ENCODE data around the gene PTGFRN.

DNA sequence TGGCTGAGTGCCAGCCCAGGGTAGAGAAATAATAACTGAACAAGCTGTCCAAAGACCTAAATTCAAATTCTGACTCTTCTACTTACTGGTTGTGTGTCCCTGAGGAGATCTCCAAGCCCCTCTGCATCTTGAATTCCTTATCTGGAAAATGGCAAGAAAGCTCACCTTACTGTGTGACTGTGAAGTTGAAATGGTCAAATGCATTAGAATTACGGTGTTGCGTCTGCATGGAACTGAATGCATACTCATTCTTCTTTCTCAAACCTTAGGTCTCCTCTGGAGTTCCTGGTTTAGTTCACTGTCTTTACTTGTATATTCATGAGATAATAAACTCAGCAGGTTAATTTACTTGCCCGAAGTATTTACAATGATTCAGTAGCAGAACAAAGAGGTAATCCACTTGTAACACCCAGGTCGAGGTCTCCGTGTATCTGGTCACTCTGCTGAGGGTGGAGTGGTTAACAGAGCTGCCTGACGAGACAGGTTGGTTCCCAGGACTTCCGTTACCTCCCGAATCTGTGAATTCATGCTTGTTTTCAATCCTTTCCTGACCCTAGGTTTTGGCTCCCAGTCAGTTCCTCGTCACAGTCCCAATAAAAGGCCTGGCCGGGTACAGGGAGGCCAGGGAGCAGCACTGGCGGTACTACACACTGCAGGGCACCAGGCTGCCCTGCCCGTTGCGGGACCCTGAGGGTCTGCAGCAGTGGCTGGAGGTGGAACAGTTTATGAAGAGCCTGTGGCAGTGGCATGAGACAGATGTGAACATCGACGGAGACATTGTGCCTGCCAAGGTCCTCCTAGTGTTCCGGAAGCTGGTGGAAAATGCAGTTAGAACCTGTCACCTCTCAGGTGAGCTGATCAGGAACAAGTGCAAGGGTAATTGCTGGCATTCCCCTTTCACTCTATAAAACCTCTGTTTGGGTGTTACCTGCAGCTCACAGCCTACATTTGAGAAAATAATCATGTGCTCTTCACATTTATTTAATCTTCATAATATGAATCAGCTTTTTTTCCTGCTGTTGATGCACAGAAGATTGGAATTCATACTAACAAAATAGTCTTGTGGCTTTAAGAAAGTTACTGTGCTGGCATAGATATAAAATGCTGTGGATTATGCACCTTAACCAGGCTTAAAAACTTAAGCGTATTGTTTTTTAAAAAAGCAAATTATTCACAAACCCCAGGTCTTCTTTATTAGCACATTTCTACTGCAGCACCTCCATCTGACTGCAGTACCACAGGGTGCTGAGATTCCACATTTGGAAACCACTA, 12.7 kb downstream of the MAB21L3 start:
- PRO-cap, 5 experiments, result peak in 4 of 5 experiments; most common plus-strand start position 624 of the sequence (in 4); most common minus-strand start position 509 of the sequence (in 4)
- RAMPAGE, long total RNA, 2 experiments, result no peak in any of the 2 experiments
- RRBS, result no CpG with 5 or more reads among the region's 17 CpGs

GRCh38 chr1:116167625-116168295, 56.6 kb downstream of the MAB21L3 start:
- PRO-cap, 5 experiments, result no peak in any of the 5 experiments
- RAMPAGE, long total RNA, 2 experiments, result no peak in any of the 2 experiments
- RRBS, result 69% methylated on average over 8 of the region's 36 CpGs

DNA sequence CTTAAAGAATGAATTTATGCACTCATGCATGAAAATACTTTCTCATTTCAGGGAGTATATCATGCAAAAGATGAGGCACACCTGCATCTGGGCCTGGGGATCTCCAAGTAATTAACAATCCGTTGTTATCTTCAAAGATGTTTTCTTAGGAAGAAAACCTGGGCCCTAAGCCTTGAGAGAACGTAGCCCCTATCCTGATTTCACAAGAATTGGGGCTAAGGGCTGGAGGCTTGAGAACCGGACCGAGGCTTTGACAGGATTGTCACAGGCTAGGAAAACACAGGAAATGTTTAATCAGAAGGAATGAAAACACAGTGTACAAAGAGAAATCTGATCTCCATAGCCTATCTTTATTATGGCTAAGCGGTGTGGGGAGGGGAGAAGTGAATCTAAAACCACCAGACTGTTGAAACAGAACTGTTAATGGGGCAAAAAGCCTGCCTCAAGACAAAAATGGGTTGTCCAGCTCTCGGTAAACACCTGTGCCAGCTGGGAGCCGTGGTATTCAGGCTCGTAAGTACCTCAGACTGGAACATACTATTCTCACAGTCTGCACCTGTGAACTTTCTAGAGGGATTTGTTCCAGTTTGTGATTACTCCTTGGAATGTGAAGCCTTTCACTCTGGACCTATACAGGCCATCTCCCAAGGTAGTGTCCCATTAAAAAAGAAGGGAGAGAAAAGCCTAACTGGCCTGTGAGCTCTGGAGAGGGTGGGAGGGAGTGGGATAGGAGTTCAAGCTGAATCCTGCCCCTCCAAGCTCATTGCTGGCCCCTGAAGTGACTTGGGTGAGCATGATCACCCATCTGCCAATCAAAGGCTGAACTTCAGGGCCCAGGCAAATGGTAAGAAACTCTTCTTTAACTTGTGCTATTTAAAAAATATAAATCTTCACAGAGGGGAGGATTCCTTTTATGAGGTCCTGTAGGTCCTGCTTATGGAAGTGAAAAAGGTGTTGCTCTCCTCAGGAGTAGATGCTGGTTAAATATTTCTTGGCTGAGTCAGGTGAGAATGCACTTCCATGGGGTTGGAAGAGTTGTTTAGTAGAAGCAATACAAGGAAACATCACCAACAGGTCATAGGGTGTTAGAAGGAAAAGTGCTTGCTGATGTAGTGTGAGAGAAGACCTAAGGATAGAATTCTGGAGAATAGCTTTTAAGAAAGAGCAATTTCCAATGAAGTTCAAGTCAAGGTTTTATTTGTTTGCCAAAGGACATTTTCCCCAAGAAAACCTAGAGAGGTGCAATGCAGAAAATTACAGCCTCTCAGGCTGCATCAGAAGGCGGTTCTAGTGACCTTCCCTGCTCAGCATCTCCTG, 42.5 kb upstream of the ATP1A1 start:
- PRO-cap, 5 experiments, result no peak in any of the 5 experiments
- RAMPAGE, long total RNA, 2 experiments, result no peak in any of the 2 experiments
- RRBS, result no CpG with 5 or more reads among the region's 9 CpGs

DNA sequence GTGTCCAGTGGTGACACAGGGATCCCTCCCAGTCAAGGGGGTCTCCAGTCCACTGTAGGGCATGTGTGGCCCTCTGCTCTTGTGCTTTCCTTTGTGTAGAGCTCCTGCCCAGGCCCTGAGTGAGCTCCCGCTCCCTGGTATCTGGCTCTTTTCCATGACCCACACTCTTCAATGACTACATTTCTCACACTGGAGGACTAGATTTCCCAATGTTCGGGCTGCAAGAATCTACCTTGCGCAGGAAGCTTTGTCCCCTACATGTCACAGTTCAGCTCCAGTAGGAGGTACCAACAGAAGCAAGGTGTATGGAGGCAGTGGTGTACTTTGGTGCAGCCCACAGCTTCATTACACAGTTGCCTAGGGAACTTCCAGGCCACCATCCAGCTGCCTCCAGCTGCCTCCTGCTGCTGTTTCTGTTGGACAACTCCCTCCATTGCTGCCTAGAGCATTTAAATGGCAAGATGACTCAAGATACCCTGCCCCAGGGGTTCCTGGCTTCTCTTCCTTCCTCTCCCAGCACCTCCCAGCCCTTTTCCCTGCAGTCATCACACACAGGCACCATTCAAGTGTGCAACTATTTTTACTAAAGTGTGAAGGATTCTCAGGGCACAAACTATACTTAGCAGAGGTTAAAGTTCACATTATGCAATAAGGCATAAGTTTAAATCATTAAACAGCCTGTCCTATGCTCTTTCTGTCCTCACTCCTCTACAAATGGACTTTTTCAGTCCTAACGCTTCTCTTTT, 39.0 kb upstream of the ATP1A1 start:
- PRO-cap, 5 experiments, result no peak in any of the 5 experiments
- RAMPAGE, long total RNA, 2 experiments, result no peak in any of the 2 experiments
- RRBS, result no CpG with 5 or more reads among the region's 4 CpGs

DNA sequence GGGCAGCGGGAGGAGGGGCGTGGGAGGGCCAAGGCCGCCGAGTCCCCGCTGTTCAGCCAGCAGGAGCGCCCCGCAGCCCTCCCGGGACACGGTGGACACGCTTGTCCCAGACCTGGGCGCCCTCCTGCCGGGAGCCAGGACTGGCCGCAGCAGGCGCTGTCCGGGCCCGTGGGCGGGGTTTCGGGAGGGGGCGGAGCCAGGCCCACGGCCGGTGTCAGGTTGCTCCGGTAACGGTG, 188 bp upstream of the ATP1A1 start:
- PRO-cap, 5 experiments, result peak in 5 of 5 experiments; most common minus-strand start position 126 of the sequence (in 5)
- RAMPAGE, long total RNA, 2 experiments, result no peak in any of the 2 experiments
- RRBS, result 2% methylated on average over 12 of the region's 23 CpGs

DNA sequence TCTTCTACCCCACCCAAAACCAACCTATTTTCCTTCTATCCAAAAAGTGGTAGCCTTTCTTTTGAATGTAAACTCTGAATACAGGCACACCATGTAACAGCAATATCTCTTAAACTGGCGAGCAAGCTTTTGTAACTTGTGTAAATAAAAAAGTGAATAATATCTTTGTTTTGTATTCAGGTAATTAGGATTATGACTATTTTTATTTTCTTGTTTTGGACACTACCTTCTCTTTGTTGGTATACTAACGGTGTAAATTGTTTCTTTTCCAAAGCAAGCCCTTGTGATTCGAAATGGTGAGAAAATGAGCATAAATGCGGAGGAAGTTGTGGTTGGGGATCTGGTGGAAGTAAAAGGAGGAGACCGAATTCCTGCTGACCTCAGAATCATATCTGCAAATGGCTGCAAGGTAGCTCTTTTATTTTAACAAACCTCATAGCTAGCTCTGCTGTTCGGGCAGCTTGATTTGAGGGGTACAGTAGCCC, 15.4 kb downstream of the ATP1A1 start:
- PRO-cap, 5 experiments, result no peak in any of the 5 experiments
- RAMPAGE, long total RNA, 2 experiments, result no peak in any of the 2 experiments
- RRBS, result no CpG with 5 or more reads among the region's 6 CpGs

DNA sequence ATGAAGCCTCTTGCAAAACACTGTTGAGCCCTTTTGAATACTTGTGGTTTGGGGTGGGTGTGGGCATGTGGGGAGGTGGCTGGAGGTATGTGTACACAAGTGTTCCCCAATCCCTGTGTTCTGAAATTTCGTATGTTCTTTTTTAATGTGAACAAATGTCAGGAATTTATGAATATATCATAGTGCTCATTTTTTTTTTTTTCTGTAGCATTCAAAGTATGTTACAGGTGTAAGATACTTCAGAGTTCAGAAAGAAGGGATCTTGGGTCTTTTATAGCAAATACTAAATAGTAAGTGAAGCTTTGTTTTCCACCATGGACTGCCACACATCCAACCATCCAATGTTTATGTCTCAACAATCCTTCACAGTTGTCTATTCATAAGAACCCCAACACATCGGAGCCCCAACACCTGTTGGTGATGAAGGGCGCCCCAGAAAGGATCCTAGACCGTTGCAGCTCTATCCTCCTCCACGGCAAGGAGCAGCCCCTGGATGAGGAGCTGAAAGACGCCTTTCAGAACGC, 20.2 kb downstream of the ATP1A1 start:
- PRO-cap, 5 experiments, result no peak in any of the 5 experiments
- RAMPAGE, long total RNA, 2 experiments, result no peak in any of the 2 experiments
- RRBS, result no CpG with 5 or more reads among the region's 7 CpGs

GRCh38 chr1:116396151-116397162, 23.4 kb downstream of the ATP1A1 start:
- PRO-cap, 5 experiments, result no peak in any of the 5 experiments
- RAMPAGE, long total RNA, 2 experiments, result no peak in any of the 2 experiments
- RRBS, result no CpG with 5 or more reads among the region's 5 CpGs

- PRO-cap, 5 experiments, result no peak in any of the 5 experiments
- RAMPAGE, long total RNA, 2 experiments, result no peak in any of the 2 experiments
- RRBS, result no CpG with 5 or more reads among the region's 7 CpGs
These were observed 26.7 kb downstream of the ATP1A1 start for GRCh38 chr1:116399404-116400511.

GRCh38 chr1:116415478-116416555, 42.8 kb downstream of the ATP1A1 start:
- PRO-cap, 5 experiments, result no peak in any of the 5 experiments
- RAMPAGE, long total RNA, 2 experiments, result no peak in any of the 2 experiments
- RRBS, result no CpG with 5 or more reads among the region's 7 CpGs

GRCh38 chr1:116503447-116504302, 67.2 kb downstream of the CD58 start:
- PRO-cap, 5 experiments, result no peak in any of the 5 experiments
- RAMPAGE, long total RNA, 2 experiments, result no peak in any of the 2 experiments
- RRBS, result no CpG with 5 or more reads among the region's 8 CpGs

GRCh38 chr1:116687651-116688074, 20.1 kb upstream of the IGSF3 start:
- PRO-cap, 5 experiments, result no peak in any of the 5 experiments
- RAMPAGE, long total RNA, 2 experiments, result no peak in any of the 2 experiments
- RRBS, result no CpG with 5 or more reads among the region's 4 CpGs

GRCh38 chr1:116710238-116710727, 42.8 kb upstream of the IGSF3 start:
- PRO-cap, 5 experiments, result no peak in any of the 5 experiments
- RAMPAGE, long total RNA, 2 experiments, result no peak in any of the 2 experiments
- RRBS, result no CpG with 5 or more reads among the region's 2 CpGs

GRCh38 chr1:116737917-116738289, 16.3 kb upstream of the CD2 start:
- PRO-cap, 5 experiments, result peak in 1 of 5 experiments; most common plus-strand start chr1:116738159 (in 1); most common minus-strand start chr1:116738032 (in 1)
- RAMPAGE, long total RNA, 2 experiments, result no peak in any of the 2 experiments
- RRBS, result no CpG with 5 or more reads among the region's 5 CpGs

GRCh38 chr1:116738537-116739450, 15.4 kb upstream of the CD2 start:
- PRO-cap, 5 experiments, result no peak in any of the 5 experiments
- RAMPAGE, long total RNA, 2 experiments, result no peak in any of the 2 experiments
- RRBS, result no CpG with 5 or more reads among the region's 13 CpGs

DNA sequence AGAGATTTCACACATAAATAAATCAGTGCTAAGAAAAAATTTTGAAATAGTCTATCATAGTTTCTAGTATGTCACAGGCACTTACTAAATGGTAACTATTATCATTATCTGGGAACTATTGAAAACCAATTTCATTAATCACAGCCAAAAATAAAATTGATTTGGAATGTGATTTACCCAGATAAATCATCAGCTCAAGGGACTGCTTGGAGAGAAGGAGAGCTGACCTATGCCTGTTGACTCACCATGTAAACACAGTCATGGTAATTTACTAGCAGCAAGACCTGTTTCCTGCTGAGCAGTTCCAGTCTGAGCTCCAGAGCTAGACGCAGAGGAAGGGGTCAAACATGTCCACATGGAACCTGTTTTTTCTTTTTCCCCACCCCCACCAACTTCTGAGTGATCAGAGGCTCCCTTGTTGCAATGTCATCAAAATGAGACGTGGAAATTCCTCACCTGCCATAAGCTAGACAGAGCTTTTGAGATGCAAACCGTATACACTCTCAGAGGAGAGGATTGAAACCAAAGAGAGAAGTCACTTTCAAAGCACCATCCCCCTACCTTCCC, 56.1 kb upstream of the PTGFRN start:
- PRO-cap, 5 experiments, result peak in 1 of 5 experiments; most common plus-strand start position 301 of the sequence (in 1)
- RAMPAGE, long total RNA, 2 experiments, result no peak in any of the 2 experiments
- RRBS, result no CpG with 5 or more reads among the region's 3 CpGs

- PRO-cap, 5 experiments, result no peak in any of the 5 experiments
- RAMPAGE, long total RNA, 2 experiments, result no peak in any of the 2 experiments
- RRBS, result no CpG with 5 or more reads among the region's 6 CpGs
These were observed 30.2 kb upstream of the PTGFRN start for GRCh38 chr1:116879596-116879910.

- PRO-cap, 5 experiments, result peak in 5 of 5 experiments; most common plus-strand start chr1:116909923 (in 4)
- RAMPAGE, long total RNA, 2 experiments, result no peak in any of the 2 experiments
- RRBS, result under 1% methylated on average over 16 of the region's 78 CpGs
These were observed at the start of gene PTGFRN for GRCh38 chr1:116909428-116910317. PTGFRN (plus strand) TSS chr1:116909916.

GRCh38 chr1:116950502-116951134, 40.9 kb downstream of the PTGFRN start:
- PRO-cap, 5 experiments, result no peak in any of the 5 experiments
- RAMPAGE, long total RNA, 2 experiments, result no peak in any of the 2 experiments
- RRBS, result no CpG with 5 or more reads among the region's 10 CpGs

GRCh38 chr1:116954395-116954979, 44.8 kb downstream of the PTGFRN start:
- PRO-cap, 5 experiments, result no peak in any of the 5 experiments
- RAMPAGE, long total RNA, 2 experiments, result no peak in any of the 2 experiments
- RRBS, result no CpG with 5 or more reads among the region's 5 CpGs

Data from liver (tissue), 9 donors.